Measurements from ENCODE around the genes GTF2F2 and ERICH6B.

DNA sequence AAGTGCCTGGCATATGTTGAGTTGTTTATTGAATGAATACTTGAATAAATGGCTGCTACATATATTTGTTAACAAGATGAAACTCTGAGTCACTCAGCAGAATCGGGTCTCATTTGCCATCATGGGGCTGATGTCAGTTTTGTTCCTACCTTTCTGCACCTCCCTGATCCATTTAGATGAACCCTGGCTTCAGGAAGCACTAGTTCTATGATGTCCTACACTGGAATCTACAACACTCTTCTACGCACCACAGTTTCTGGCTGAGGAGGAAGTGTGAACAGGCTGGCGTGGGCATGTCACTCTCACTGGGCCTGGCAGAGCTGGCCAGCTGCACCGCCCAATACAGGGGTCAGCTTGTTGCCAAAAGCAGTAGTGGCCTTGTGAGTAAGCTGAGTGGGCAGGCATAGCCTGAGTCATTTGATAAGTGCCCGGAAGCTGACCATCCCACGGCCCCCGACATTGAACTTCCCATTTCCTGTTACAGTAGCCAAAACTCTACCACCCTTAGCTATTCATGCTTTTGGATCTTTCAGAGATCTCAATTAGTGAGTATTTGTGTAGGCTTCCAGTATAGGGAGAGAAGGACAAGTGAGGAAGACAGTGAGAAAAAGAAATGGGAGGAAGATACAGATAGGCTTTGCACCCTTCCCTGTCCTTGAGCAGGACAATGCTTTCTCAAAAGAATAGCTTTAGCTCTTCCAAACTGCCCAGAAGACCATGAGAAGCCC lies 28.4 kb downstream of the SMIM2 start:
- PRO-cap = no peak

GRCh38 chr13:44140143-44140616 lies 20.9 kb downstream of the SMIM2 start:
- PRO-cap = no peak

GRCh38 chr13:44142954-44143127 lies 18.2 kb downstream of the SMIM2 start:
- PRO-cap = no peak

DNA sequence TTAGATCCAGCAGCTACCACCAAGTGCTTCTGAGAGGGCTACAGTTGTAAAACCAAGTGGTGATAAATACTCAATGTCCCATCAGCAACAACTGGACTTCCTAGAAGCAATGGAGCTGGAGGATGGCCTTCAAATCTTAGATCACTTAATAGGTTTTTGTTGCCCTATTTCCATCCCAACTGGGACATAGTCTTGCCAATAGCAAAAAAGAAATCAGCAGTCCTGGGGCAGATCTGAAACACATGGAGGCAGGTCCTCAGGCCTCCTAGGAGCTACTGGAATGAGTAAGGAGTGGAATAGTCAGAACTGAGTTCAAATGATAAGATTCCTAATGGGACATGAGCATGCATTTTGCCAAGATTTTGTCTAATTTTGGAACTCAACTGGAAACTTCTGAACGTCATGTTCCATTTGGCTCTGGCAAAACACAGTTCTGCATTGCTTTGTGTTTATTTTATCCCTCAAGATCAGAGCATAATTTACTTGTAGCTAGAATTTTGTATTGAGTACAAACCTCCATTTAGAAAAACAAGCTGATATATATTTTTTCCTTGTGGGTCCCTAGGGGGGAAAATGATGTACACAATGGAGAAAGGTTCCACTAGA lies 63.3 kb upstream of the SMIM2 start:
- PRO-cap = no peak

GRCh38 chr13:44231799-44232604 lies 70.9 kb upstream of the SMIM2 start:
- PRO-cap = no peak

- PRO-cap = no peak
Observed at GRCh38 chr13:44259536-44260042, 98.5 kb upstream of the SMIM2 start.

DNA sequence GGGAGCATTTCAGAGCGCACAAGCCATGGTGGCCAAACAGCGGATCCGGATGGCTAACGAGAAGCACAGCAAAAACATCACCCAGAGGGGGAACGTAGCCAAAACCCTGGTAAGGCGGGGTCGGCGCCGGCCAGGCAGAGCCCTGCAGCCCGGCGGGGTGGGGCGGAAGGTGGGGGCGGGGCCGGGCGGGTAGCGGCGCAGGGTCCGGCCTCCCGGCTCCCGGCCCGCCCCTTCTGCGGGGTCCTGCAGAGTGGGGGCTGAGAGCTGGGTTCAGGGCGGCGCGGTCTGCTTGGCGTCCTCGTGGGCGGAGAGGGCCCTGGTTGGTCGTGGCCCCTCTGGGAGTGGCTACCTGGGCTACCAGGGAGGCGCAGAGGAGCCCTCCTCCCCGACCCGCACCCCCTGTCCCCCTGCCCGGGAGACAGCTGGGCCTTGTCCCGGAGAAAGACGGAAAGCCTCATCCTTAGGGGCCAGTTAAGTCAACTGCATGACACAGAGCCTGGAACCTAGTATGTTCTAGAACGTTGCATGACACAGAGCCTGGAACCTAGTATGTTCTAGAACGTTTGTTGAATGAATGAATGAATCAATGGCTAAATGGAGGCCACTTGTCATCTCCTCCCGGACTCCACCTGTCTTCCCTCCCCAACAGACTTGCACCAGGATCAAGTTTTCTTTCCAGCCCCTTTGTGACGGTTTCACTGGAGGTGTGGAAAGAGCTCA lies 537 bp downstream of the SERP2 start:
- PRO-cap = bidirectional peak, plus-strand start at position 260 of the sequence, minus-strand start at position 235 of the sequence; unidirectional peak, minus-strand start at position 446 of the sequence

GRCh38 chr13:44382632-44383097 lies 9.0 kb downstream of the SERP2 start:
- PRO-cap = no peak

DNA sequence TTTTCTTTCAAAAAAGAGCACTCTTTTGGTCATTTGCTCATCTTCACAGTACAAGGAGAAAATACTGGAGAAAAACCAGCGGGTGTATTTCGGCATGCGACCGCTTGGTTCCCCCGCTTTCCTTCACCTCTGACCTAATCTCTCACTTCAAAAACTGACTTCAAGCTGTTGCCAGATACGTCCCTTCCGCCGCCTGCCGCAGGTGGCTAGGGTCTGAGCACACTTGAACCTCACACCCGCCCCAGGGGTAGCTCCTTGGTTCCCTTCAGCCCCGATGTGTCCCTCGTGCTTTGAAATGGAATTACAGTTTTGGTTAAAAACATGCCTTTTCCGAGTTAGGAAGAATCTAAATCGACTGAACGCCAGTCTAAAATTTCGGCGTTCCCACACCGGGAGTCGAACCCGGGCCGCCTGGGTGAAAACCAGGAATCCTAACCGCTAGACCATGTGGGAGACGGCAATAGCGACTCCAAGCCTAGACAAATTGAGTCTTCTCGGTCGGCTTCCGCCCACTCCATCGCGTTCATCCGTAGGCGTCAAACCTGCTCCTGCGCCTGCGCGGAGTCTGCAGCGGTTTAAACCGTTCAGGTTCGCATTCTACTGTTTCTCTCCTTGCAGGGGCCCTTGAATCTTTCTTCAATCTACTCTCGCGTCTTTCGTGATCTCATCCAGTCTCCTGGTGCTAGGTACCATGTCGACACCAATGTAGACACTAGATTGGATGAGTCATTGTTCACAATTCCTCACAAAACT lies 71.5 kb downstream of the NUFIP1 start:
- PRO-cap = unidirectional peak, minus-strand start at position 131 of the sequence; bidirectional peak, plus-strand start at position 603 of the sequence, minus-strand start at position 414 of the sequence

DNA sequence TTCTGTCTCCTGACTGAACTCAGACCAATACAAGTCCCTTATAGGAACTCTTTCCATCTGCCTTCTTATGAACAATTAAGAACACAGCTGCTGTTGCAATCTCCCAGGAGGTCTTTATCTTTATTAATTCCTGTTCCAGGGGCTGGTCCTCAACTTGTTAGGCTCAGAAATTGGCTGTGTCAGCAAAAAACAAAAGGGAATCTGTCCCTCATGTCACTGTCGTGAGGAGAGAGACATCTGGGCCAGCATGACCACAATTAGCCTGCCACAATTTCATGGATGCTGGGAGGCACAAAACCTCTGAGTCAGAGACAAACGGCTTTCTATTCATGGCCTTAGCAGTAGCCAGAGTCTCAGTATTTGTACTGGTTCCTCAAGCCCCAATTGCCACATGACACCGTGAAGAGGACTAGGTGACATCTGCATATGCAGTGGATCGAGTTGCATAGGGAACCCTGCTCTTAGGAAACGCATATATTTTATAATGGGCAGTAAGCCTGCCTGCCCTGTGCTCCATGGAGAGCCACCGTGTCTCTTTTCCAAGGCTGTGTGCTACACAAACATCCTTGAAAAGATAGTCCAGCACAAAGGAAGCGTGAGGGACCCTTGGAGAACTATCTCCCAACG lies 58.1 kb downstream of the NUFIP1 start:
- PRO-cap = no peak

GRCh38 chr13:45042366-45043059 lies 53.2 kb downstream of the GPALPP1 start:
- PRO-cap = no peak

DNA sequence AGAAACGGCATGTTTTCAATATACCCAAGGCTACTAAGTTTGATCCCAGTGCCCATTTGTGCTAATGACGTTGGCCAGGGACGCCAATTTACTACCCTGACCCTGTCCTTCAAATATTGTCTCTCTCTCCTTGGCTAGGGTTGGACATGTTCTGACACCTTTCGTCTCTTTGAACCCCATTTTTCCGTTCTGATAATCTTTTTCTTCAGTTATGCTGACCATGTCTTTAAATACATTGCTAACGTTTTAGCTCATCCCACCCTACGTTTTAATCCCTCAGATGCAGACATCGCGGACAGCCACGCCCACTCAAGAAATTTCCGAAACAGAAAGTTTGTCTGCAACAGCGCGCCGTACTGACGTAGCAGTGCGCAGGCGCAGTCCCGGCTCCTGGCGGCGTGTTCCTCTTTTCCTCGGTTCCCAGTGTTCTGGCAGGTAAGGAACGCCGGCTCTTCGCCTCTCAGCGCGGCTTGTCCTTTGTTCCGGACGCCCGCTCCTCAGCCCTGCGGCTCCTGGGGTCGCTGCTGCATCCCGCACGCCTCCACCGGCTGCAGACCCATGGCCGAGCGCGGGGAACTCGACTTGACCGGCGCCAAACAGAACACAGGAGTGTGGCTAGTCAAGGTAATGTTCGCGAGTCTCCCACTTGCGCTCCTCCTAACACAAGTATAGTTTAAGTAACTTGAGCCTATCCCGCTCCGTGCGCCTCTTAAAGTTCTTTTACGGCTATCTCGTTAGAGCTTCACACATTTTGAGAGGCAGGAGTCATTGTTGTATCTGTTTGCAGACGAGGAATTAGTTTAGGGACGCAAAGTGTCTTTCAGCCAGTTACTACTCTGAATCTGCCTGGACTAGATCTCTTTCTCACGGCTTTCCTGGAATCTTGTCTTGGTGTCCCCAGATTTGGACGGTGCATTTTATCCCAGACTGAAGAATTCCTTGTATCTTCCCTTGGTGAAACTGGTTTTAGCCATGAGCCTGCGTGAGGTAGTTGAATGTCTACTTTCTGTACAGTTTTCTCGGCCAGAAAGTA lies at the start of gene GTF2F2:
TSS of gene GTF2F2 (plus strand) at position 413 of the 1,033 bp plus-strand sequence.
- PRO-cap = bidirectional peak, plus-strand start at position 426 of the sequence, minus-strand start at position 297 of the sequence

- PRO-cap = no peak
Observed at GRCh38 chr13:45121319-45121681, 990 bp downstream of the GTF2F2 start.

GRCh38 chr13:45339378-45339703 lies 1.6 kb downstream of the TPT1 start:
- PRO-cap = no peak

DNA sequence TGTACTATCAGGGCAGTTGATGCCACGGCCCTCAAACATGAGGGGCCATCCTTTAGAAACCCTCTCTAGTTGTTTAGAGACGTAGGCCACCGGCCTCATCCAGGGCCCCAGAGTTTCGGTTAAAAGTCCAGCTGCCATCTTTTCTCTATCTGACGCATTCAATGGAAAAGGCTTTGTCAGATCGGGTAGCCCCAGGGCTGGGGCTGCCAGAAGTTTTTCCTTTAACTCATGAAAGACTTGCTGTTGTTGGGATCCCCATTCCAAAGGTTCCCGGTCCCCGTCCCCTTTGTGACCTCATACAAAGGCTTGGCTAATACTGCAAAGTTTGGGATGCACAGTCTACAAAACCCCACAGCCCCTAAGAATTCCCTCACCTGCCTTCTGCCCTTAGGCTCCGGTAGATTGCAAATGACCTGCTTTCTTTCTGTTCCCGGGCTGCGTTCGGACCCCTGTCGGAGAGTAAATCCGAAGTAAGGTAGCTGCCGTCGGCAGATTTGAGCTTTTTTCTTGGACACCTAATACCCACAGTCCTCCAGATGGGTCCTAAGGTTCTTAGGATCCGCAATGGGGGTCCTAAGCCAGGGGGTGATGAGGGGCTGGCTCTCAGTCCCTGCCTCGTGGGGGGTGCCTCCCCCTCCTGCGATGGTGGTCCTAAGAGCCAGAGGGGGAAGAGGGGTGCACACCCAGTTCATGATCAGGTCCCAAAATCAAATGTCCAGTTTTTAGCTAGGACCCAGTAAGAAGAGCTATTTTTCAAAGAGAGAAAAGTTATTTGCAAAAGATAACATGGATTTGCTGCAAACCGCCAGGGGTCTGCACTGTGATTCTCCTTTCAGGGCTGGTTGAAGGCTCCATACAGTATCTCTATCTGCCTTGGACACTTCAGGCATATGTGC lies 34.6 kb downstream of the SLC25A30 start:
- PRO-cap = no peak

GRCh38 chr13:45461283-45461888 lies 3.4 kb upstream of the COG3 start:
- PRO-cap = no peak

DNA sequence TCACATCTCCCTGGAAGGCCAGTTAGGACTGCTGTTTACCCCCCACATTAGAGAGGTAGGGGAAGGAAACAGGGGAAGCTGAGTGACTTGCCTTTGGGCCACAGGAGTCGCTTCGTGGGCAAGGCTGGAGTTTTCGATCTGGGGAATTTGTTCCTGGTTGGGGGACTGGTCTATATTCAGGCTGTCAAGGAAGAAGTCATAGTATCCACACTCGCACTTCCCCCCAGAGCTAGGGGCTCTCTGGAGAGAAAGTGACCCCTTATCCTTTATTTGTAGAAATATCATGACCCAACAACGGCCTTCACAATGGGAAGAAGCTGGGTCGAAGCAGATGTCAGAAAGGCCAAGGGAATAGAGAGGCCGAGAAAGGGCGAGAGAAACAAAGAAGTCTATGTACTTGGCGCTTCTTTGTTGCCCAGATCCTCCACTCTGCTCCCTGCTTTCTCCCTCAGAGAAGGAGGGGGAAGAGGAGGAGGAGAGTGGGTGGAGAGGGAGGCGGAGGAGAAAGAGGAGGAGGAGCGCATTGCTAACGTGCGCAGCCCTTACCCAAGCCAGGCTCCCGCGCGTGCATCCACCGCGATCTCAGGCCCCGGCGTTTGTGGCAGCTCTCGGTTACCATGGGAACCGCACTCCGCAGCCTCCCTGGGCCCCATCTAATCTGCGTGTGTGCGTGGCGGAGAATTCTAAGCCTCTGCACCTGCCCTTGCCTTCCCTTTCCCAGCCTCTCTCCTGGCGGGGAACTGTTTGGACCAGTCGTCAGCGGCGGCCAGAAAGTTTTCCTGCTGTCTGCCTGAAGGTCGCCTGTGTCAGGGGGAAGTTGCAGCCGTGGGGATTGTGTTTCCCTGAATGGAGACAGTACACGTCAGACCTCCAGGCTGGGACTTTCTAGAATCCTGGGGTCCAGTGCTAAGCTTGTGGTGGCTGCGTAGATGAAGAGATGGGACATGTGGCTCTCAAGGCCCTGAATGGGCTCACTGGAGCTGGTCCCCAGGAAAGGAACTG lies at the start of gene ERICH6B:
TSS of gene ERICH6B (minus strand) at position 601 of the 1,002 bp plus-strand sequence.
- PRO-cap = no peak

GRCh38 chr13:45988747-45989056 lies 63.8 kb downstream of the ZC3H13 start:
- PRO-cap = no peak

DNA sequence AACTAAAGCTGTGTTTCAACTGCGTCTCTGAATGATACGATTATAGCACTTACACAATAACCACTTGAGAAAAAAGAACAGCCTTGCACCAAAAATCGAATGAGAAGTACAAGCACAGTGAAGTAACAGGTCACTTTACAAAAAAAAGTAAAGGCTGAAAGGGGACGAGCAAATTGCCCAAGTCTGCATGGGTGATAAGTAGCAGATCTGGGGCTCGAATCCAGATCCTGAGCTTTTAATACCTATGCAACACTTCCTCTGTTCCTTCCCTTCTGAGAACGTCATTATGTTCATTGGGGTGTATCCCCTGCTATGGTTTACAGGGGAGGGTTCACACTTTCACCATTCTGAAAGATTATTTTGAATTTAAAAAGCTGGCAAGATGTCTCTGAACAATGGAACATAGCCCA lies 3.3 kb downstream of the CPB2 start:
- PRO-cap = no peak

- PRO-cap = no peak
Observed at GRCh38 chr13:46149143-46149857, 32.7 kb downstream of the LCP1 start.